ENCODE measurements around the gene C6orf120.

DNA sequence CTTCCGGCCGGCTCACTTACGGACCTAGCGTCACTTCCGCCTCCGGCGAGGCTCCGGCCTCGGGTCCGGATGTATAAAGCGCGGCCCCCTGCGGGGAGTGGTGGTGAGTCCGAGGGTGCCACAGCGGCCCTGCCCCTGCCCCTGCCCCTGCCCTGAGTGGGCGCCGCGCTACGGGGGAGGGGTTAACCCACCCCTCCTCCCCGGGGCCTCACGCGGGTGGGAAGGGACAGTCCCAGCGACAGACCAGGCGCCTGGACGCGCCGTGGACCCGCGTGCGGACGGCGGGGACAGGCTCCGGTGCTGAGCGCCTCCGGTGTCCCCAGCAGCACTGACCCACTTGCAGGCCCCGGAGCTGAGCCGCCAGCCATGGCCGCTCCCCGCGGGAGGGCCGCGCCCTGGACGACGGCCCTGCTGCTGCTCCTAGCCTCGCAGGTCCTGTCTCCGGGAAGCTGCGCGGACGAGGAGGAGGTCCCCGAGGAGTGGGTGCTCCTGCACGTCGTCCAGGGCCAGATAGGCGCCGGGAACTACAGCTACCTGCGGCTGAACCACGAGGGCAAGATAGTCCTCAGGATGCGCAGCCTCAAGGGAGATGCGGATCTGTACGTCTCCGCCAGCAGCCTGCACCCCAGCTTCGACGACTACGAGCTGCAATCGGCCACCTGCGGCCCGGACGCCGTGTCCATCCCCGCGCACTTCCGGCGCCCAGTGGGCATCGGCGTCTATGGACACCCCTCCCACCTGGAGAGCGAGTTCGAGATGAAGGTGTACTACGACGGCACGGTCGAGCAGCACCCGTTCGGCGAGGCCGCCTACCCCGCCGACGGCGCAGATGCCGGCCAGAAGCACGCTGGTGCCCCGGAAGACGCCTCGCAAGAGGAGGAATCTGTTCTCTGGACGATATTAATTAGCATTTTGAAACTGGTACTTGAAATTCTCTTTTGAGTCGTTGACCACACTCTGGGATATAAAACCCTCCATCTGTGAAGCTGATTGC is at the start of gene C6orf120:
TSS of gene C6orf120 (plus strand) at position 33 of the 994 bp plus-strand sequence.
- RRBS: under 1% methylated on average over 25 of the region's 95 CpGs

DNA sequence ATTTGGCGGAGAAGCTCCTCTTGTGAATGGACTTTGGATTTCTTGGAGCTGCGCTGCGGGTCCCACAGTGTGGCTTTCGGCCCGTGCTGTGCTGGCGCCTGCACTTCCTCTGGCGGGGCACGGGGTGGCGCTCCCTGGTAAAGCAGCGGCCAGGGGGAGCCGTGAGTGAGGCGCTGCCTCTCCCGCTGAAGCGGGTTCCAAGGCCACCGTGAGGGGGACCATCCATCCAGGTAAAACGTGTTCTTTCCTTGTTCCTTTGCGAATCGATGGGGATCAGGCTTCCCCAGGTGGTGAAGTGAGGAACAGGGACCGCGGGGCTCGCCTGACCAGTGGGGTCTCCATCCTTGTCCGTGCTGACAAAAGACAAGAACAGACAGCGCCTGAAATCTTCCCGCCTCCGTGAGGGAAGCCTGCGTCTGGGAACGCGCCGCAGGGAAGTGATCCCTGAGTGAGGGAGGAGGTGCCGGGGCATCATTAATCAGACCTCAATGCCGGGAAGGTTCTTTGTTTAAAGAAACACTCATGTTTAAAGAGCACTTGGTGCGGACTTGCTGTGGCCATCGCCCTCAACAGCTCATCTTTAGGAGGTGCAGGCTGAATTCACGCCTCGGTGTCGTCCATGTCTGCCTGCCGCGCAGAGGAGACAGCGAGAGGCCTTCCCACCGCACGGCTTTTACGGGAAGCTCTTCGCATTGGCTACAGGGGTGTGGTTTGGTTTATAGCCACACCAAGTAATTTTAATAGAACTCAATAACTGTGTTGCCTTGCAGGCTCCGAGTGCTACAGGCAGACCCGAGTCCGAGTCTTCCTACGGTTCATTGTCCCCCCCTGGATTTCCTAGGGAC is 39.0 kb downstream of the ERMARD start:
- RRBS: no CpG with 5 or more reads among the region's 47 CpGs

- RRBS: no CpG with 5 or more reads among the region's 8 CpGs
Measured at GRCh38 chr6:169832147-169832962, 80.9 kb downstream of the ERMARD start.

DNA sequence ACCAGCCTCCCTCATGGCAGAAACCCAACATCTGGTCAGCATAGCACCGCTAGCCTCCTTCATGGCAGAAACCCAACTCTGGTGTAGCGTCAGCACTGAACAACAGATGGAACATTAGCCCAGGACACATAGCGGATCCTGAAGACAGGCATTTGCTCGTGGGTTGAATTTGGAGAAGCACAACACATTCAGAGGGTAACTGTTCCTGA is 265.9 kb downstream of the DLL1 start:
- RRBS: no CpG with 5 or more reads among the region's 4 CpGs

GRCh38 chr6:170037871-170038384 is 252.9 kb downstream of the DLL1 start:
- RRBS: no CpG with 5 or more reads among the region's 11 CpGs

GRCh38 chr6:170049543-170050368 is 241.1 kb downstream of the DLL1 start:
- RRBS: 8% methylated on average over 4 of the region's 36 CpGs

- RRBS: 91% methylated on average over 1 of the region's 30 CpGs
Measured at GRCh38 chr6:170135513-170136170, 155.2 kb downstream of the DLL1 start.

DNA sequence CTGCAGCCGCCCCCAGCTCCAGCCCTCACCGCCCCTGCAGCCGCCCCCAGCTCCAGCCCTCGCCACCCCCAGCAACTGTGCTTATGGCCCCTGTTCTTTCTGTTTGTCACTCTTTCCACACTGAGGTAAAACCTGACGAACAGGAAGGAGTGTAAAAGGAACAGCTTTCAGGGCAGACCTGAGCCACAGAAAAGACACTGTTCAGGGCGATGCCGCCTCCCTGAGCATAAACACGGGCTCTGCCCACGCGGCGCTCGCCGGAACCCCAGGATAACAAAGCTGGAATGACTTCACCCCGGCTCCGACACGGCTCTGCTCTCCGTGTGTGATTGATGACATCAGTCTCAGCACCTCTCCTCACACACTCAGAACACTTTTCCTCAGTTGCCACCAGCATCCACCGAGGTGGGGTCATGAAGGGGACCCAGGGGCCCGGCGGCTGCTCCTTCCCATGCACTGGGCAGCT is 43.8 kb downstream of the DLL1 start:
- RRBS: 16% methylated on average over 2 of the region's 20 CpGs

GRCh38 chr6:170276254-170277275 is 14.3 kb downstream of the DLL1 start:
- RRBS: 79% methylated on average over 8 of the region's 43 CpGs

GRCh38 chr6:170289506-170290245 is 1.2 kb downstream of the DLL1 start:
- RRBS: 5% methylated on average over 13 of the region's 88 CpGs

- RRBS: no CpG with 5 or more reads among the region's 8 CpGs
Measured at GRCh38 chr6:170294943-170295263, 4.0 kb upstream of the DLL1 start.

GRCh38 chr6:170297852-170298276 is 7.0 kb upstream of the DLL1 start:
- RRBS: no CpG with 5 or more reads among the region's 4 CpGs

DNA sequence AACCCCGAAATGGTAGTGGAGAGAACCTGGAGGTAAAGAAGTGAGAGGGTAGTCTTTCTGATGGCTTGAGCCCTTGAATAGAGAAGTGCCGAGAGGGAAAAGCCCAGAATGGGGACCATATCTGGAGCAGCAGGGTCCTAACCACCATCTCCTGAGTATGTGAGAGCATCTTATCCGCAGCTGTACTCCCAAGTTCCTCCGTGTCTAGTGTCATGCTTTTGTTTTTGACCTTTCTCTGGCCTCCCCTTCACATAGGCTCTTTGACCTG is 1.2 kb downstream of the FAM120B start:
- RRBS: no CpG with 5 or more reads among the region's 4 CpGs

Measured in SK-N-MC (cell line).